H1 (cell line): ENCODE results near the gene KCNAB2.

GRCh38 chr1:2628671-2629267 is 4.0 kb downstream of the MMEL1 start:
- RRBS, result 3% methylated on average over 41 of the region's 59 CpGs
CAGE:
- cytosol, long polyA plus RNA, result start-site peak on the plus strand at chr1:2628850-2628874, 31 reads
- long polyA plus RNA, result start-site peak on the plus strand at chr1:2628824-2628872, 34 and 18 reads in 2 replicates
- nucleus, long polyA plus RNA, result no peak

GRCh38 chr1:3089294-3089962 is 20.4 kb downstream of the PRDM16 start:
- RRBS, result 90% methylated on average over 4 of the region's 24 CpGs
CAGE:
- cytosol, long polyA plus RNA, result no peak
- long polyA plus RNA, result no peak
- nucleus, long polyA plus RNA, result no peak

DNA sequence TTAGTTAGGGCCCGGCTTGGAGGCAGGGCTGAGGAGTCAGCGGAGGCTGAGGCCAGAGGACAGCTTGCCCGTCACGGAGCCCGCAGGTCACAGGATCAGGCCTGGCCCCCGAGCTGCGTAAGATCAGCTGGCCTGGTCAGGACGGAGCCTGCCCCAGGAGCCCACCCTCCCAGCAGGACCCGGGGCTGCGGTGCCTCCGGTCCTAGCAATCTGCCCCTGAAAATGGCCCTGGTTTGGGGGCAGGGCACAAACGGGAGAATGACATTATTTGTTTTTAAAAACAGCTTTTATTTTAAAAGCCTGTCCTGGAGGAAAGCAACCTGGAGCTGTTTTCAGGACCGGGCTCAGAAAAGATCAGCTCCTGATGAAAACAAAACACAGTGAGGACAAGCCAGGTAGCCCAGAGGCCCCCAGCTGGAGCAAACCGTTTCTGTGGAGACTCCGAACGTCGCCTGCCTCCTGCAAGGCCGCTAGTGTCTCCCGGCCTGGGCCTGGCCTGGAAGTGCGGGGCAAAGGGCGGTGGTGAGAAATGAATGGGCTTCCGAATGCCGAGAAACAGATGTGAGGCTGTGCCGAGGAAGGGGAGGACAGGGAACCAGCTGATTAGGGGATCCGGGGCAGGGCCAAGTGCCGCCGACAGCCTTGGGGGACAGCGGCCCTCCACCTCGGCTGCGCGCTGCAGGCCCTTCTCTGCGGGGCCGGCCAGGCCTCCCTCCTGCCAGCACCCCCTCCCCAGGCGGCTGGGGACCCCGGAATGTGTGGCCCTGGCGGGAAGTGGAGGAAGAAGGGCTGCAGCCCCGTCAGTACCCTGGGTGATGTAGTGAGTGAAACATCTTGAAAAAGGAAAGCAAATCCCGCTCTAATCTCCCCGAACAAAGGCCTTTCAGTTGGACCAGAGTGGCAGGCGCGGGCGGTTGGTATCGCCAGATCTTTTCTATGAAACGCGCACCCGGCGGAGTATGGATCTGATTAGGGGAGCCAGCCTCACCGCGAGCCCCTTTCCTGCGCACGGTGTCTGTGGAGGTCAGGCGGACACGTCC is 52.4 kb downstream of the PRDM16 start:
- RRBS, result 71% methylated on average over 12 of the region's 53 CpGs
CAGE:
- cytosol, long polyA plus RNA, result no peak
- long polyA plus RNA, result no peak
- nucleus, long polyA plus RNA, result no peak

- RRBS, result 93% methylated on average over 3 of the region's 40 CpGs
CAGE:
- cytosol, long polyA plus RNA, result no peak
- long polyA plus RNA, result no peak
- nucleus, long polyA plus RNA, result no peak
These were observed 64.9 kb downstream of the PRDM16 start for GRCh38 chr1:3133504-3134604.

- RRBS, result no CpG with 5 or more reads among the region's 38 CpGs
CAGE:
- cytosol, long polyA plus RNA, result no peak
- long polyA plus RNA, result no peak
- nucleus, long polyA plus RNA, result no peak
These were observed 150.3 kb downstream of the PRDM16 start for GRCh38 chr1:3219146-3219939.

DNA sequence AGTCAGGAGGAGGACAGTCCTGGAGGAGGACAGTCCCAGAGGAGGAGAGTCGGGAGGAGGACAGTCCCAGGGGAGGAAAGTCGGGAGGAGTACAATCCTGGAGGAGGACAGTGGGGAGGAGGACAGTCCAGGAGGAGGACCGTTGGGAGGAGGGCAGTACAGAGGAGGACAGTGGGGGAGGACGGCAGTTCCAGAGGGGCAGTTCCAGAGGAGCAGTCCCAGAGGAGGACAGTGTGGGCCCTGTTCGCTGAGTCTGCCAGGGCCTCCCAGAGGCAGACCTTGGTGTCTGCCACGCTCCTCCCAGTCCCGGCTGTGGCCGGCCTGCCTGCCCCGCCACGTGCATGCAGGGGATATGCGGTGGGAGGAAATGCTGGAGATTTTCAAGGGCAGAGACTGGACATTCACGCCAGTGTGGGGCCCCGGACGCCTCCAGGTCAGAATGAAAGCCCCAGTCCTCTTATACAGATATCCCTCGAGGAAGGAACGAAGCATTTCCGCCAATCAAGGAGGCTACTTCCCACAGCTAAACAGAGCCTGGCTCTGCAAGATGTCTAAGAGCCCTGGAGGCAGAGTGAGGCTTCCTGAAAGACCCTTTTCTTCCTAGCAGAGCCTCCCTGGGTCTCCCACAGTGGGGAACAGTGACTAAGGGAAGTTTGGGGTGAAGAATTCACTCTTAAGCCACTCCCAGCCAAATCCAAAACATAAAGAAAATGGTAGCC is 183.6 kb upstream of the ARHGEF16 start:
- RRBS, result no CpG with 5 or more reads among the region's 17 CpGs
CAGE:
- cytosol, long polyA plus RNA, result no peak
- long polyA plus RNA, result no peak
- nucleus, long polyA plus RNA, result no peak

GRCh38 chr1:3307919-3308424 is 146.5 kb upstream of the ARHGEF16 start:
- RRBS, result no CpG with 5 or more reads among the region's 14 CpGs
CAGE:
- cytosol, long polyA plus RNA, result no peak
- long polyA plus RNA, result no peak
- nucleus, long polyA plus RNA, result no peak

- RRBS, result no CpG with 5 or more reads among the region's 14 CpGs
CAGE:
- cytosol, long polyA plus RNA, result no peak
- long polyA plus RNA, result no peak
- nucleus, long polyA plus RNA, result no peak
These were observed 120.6 kb upstream of the ARHGEF16 start for GRCh38 chr1:3333722-3334366.

GRCh38 chr1:3334696-3335414 is 119.6 kb upstream of the ARHGEF16 start:
- RRBS, result 57% methylated on average over 1 of the region's 27 CpGs
CAGE:
- cytosol, long polyA plus RNA, result no peak
- long polyA plus RNA, result no peak
- nucleus, long polyA plus RNA, result no peak

DNA sequence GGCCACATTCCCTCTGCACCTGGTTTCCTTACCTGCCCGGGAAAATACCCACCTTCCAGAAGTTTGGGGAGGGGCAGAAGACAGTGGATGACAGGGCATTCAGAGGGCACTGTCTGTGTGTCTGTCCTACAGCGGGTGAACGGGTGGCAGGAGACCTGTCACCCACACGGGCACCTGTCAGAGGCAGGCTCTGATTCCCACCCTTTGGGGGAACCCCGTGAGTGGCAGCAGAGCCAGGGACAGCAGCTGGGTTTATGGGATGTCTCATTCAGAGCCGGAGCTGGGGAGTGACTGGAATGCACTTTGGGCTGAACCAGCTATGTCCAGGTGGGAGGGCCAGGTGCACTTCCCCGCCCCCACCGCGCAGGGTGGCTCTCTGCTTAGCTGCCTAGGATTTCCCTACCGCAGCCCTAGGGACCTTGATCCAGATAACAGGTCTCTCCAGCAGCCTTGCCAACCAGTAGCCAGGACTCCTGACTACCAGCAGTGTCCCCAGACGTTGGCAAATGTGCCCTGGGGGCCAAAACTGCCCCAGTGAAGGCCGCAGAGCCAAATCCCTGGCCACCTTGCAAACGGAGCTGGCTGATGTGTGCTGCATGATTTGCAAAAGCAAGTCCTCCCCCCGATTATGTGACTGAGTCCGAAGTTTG is 2.2 kb downstream of the ARHGEF16 start:
- RRBS, result 80% methylated on average over 1 of the region's 15 CpGs
CAGE:
- cytosol, long polyA plus RNA, result no peak
- long polyA plus RNA, result no peak
- nucleus, long polyA plus RNA, result no peak

GRCh38 chr1:3509804-3510163 is 55.3 kb downstream of the ARHGEF16 start:
- RRBS, result 90% methylated on average over 15 of the region's 19 CpGs
CAGE:
- cytosol, long polyA plus RNA, result no peak
- long polyA plus RNA, result no peak
- nucleus, long polyA plus RNA, result no peak

GRCh38 chr1:3669395-3670081 is 17.2 kb downstream of the TP73 start:
- RRBS, result 95% methylated on average over 3 of the region's 19 CpGs
CAGE:
- cytosol, long polyA plus RNA, result no peak
- long polyA plus RNA, result no peak
- nucleus, long polyA plus RNA, result no peak

GRCh38 chr1:3674709-3675151 is 22.4 kb downstream of the TP73 start:
- RRBS, result no CpG with 5 or more reads among the region's 11 CpGs
CAGE:
- cytosol, long polyA plus RNA, result no peak
- long polyA plus RNA, result no peak
- nucleus, long polyA plus RNA, result no peak

- RRBS, result no CpG with 5 or more reads among the region's 19 CpGs
CAGE:
- cytosol, long polyA plus RNA, result no peak
- long polyA plus RNA, result no peak
- nucleus, long polyA plus RNA, result no peak
These were observed 12.3 kb upstream of the CCDC27 start for GRCh38 chr1:3739786-3740452.

DNA sequence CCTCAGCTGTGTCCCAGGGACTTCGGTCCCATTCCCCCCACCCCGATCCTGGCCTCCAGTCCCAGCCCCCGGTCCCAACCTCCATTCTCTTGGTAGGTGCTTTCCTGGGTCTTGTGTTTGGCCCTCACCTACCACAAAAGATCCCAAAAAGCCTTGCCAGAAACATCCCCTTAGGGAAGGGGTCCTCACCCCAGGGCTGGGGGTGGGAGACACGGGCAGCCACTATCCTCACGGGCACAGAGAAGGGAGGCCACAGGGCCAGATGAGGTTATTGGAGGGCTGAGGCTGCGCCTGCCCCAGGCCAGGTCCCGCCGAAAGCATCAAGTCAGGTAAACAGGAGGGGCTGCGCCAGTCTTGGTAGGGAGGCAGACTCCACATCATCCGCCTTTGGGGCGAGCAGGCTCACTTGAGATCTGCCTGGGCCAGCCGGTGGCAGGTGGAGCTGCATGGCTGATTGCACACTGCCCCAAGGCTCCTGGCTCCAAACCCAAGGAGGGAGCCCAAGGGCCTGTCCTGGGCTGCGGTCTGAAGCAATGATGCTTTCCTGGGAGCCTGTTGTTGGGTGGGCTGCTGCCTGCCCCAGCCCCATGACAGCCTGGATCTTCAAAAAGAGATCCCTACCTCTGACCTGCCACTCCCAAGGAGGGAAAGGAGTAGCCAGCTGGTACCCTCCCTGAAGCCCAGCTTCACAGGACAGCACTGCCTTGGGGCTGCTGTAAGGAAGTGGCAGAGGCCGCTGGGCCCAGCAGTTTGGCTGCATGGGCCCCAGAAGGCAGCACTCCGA is 4.5 kb downstream of the SMIM1 start:
- RRBS, result 86% methylated on average over 2 of the region's 15 CpGs
CAGE:
- cytosol, long polyA plus RNA, result no peak
- long polyA plus RNA, result no peak
- nucleus, long polyA plus RNA, result no peak

GRCh38 chr1:3834349-3834805 is 22.6 kb downstream of the CEP104 start:
- RRBS, result no CpG with 5 or more reads among the region's 3 CpGs
CAGE:
- cytosol, long polyA plus RNA, result no peak
- long polyA plus RNA, result no peak
- nucleus, long polyA plus RNA, result no peak

- RRBS, result no CpG with 5 or more reads among the region's 15 CpGs
CAGE:
- cytosol, long polyA plus RNA, result no peak
- long polyA plus RNA, result no peak
- nucleus, long polyA plus RNA, result no peak
These were observed 16.6 kb downstream of the C1orf174 start for GRCh38 chr1:3883336-3884032.

- RRBS, result no CpG with 5 or more reads among the region's 4 CpGs
CAGE:
- cytosol, long polyA plus RNA, result no peak
- long polyA plus RNA, result no peak
- nucleus, long polyA plus RNA, result no peak
These were observed 349.3 kb upstream of the AJAP1 start for GRCh38 chr1:4305106-4305528.

DNA sequence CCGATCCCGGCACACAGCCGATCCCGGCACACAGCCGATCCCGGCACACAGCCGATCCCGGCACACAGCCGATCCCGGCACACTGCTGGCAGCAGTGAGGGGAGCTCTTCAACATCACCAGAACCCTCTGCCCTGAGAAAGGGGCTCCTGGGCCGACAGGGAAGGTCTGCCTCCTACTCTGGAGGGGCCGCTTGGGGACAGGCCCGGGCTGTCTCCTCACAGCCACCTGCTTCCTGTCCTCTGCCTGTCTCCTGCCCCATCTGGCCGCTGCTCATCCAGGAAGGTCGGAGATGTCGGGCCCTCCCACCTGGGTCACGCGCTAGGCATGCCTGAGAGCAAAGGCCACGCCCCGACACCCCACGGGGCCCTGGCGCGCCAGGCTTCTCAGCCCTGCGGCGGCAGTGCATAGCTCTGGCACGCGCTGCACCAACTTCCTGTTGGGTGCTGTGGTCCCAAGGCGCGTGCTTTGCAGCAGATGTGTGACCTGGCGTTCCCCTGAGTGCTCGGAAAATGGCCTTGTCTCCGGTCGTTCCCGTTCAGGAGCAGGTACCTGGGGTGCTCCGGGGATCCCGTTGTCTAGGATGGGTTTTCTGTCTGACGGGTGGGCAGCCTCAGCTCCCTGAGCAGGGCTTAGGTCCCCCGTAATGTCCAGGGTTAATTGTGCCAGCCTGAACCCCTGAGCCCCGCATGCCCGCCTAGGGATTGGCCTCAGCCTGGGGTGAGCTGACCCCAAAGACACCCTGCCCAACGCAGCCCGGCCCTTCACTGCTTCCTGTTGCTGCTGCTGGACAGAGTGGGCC is 19.6 kb upstream of the KCNAB2 start:
- RRBS, result no CpG with 5 or more reads among the region's 42 CpGs
CAGE:
- cytosol, long polyA plus RNA, result start-site peak on the plus strand centred at position 418 of the sequence, 113 bp wide, 39 reads
- long polyA plus RNA, result no peak
- nucleus, long polyA plus RNA, result no peak

DNA sequence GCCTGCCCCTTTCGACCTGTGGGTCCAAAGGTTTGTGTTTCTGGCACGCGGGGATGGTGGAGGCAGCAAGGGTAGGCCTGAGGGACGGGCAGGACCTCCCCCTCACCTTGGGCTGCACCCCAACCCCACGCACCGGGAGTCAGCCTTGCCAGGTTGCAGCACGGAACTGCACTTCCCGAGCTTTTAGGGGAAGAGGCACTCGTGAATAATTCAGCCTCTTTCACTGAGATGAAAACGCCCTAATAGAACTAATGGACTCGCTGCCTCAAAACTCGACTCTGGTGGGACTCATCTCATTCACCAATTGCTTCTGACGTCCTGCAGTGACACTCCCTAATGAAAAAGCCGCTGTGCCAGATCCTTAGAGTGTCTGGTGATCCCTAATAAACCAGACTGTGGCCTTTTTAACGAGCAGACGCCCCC is at the start of gene KCNAB2:
Gene KCNAB2 (plus strand): TSS at position 138 of the 423 bp plus-strand sequence.
- RRBS, result no CpG with 5 or more reads among the region's 16 CpGs
CAGE:
- cytosol, long polyA plus RNA, result no peak
- long polyA plus RNA, result no peak
- nucleus, long polyA plus RNA, result no peak